ENCODE data around the gene OLIG3.

GRCh38 chr6:136264480-136265833 lies 14.8 kb upstream of the MTFR2 start:
- PRO-cap, 2 experiments, result no peak in any of the 2 experiments

DNA sequence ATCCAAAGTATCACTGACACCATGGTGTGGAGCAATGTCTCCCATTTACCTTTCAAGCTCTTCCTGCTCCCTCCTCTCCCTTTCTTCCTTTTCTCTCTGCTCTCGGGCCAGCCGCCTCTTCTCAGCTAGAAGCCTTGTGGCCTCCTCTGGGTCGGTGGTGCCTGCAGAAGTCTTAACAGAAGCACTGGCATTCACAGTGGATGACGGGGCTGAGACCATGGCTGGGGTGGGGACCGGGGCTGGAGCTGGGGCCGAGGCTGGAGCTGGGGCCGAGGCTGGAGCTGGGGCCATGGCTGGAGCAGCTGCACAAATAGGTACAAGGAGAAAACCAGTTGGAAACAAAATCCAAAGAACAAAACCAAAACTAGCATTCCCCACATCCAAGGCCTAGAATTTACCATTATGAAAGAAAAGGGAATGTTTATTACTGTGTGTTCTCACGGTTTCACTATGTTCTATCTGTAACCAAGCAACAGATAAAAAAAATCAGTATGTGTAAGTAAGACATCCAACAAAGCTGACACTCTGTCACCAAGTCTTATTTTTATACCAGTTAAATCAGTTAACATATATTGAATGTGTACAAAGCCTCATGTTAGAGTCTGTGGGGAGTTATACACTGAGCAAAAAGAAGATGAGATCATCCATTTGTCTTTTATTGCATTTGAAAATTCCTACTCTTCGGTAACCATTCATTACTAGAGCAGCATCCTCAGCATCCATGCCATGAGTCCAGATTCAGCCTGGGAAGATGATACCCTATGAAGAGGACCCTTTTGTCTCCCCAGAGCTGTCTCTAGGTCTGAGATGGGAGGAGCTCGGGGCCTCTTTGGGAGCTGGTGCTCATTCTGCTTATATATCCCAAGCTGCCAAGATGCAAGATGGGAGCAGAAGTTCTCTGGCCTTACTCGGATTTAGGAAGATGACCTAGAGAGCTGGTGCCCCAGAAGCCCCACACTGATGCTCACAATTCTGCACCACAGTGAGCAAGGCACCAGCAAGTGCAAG lies 73.1 kb upstream of the BCLAF1 start:
- PRO-cap, 2 experiments, result no peak in any of the 2 experiments

DNA sequence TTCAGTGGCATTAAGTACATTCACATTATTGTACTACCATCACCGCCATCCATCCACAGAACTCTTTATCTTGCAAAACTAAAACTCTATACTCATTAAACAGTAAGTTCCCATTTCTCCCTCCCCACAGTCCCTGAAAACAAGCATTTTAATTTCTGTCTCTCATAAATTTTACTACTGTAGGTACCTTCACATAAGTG lies 30.7 kb upstream of the MAP7 start:
- PRO-cap, 2 experiments, result no peak in any of the 2 experiments

DNA sequence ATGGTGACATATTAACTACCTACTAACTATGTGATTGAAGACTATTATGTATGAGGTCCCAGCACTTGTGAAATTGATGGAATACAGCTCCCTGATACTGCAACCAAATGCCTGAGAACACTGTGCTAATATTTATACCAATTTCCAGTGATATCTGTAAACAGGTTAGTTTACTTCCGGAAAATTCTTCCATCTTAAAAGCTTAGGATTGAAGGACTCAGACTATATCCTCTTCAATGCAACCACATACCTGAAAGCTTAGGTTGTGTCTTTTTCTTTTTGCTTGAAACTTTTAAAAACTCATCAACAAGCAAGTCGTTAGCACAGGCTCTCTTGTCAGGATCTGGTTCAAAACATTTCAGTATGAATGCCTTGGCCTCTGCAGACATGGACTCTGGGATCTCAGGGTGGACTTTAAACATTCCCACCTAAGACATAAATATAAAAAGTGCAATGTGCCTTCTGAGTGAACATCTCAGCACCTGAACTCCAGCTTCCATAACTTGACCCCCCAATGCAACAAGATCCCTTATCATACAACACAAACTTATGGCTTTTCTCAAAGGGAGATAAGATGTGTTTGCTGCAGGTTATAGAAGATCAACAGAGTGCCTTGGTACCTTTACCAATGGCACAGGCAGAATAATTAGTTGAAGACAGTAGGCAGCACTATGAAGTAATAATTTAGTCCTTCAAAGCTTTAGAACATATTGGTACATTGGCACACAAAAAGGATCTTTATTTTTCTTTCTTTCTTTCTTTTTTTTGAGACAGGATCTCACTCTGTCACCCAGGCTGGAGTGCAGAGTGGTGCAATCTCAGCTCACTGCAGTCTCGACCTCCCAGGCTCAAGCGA lies 51.6 kb upstream of the MAP7 start:
- PRO-cap, 2 experiments, result no peak in any of the 2 experiments

DNA sequence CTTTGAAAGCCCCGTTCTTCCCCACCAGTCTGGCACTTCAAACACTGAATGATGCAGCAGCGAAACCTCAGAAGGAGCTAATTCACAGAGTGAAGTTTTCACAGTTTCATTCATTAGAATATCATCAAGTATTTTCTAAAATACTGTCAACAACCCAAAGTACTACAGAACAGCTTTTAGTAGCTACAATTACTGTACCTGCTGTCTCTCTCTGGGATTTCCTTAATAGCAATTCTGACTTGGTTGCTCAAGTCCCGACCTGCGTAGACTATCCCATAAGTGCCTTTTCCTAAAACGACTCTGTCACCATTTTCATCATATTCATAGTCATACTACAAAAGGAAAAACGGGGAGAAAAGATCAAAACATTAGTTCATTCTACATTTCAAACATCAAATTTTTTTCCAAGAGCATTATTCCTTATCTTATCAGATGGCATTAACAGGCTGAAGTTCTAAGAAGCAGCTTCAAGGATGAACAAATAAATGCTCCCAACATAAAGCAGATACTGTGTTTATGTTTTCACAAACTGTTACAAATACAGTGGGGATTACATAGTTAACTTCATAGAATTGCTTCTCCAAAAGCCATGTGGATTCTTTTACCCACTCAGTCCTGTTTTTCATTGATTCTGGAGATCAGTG lies 72.5 kb upstream of the MAP7 start:
- PRO-cap, 2 experiments, result no peak in any of the 2 experiments

DNA sequence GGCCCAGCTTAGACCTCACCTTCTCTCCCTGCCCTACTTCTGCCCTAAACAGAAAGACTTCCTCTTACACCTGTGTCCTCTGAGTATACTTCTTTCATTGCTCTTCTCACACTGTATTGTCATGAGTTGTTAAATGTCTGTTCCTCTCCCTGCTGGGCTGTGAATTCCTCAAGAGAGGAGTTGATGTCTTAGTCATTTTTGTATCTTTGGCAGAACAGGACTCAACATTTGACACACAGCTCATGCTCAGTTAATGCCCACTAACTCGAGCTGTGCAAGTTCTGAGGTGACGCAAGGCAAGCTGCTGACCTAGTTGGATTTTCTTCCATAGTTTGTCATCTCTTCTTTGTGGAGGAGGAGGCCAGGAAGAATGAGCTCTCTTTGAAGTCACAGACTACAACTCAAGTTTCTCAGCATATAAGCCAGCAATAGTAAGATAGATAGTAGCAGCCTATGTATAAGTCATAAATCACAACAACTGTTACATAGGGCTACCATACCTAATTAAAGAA lies 90.3 kb upstream of the MAP7 start:
- PRO-cap, 2 experiments, result no peak in any of the 2 experiments

DNA sequence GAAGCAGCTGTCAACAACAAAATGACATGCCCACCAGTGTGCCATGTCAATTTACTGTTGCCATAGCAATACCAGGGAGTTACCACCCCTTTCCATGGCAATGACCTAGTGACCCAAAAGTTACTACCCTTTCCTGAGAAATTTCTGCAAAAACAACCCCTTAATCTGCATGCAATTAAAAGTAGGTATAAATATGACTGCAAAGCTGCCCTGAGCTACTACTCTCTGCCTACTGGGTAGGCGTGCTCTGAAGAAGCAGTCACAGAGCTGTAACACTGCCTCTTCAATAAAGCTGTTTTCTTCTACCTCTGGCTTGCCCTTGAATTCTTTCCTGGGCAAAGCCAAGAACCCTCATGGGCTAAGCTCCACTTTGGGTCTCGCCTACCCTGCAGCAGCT lies 20.9 kb downstream of the MAP3K5 start:
- PRO-cap, 2 experiments, result no peak in any of the 2 experiments

DNA sequence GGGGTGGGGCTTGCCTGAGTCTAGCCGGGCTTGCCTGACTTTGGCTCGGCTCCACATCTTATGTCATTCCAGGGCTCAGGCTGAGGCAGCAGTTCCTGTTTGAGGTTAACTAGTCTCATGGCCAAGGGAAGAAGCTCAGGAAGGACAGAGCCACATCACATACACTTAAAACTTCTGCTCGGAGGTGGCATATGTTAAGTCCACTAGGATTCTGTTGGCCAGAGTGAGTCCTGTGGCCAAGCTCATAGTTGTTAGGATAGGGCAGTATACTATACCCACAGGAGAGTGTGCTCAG lies 90.1 kb upstream of the IFNGR1 start:
- PRO-cap, 2 experiments, result no peak in any of the 2 experiments

- PRO-cap, 2 experiments, result no peak in any of the 2 experiments
Measured at GRCh38 chr6:137370651-137371212, 123.5 kb downstream of the OLIG3 start.

DNA sequence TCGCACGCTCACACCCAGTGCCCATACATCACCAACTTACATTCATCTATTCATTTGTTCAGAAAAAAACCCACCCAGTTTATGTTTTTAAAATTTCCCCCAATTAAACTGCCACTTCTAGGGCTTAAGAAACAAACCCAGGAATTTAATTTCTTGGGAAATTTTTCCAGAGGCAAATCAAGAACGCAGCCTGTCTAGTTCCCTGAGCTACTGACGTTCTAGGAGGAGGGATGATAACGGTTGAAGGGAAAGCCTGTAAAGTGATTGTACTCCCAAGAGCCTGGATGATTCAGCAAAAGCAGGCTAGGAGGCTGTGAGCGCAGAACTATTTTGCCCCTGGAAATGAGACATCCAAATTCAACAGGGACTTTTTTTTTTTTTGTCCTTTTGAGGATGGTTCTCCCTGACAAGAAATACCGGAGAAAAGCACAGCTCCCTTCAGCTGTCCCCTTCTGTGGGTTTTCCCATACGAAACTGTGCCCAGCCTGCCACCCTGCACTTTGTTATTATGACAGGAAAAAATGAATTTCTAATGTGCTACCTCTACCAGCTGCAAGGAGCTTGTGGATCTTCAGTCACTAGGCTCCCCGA lies 77.4 kb downstream of the OLIG3 start:
- PRO-cap, 2 experiments, result no peak in any of the 2 experiments

DNA sequence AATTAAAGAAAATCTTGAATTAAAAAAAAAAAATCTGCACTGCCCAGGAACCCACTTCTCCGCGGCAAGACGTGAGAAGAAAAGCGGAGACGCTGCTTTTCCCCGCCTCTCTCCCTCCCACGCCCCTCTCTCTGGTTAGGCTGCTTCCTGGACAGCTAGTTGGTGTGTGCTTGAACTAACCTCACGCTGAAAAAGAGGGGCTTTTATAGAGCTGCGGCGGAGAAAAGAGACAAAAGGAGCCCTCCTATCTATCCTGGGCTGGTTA lies at the start of gene OLIG3:
Gene OLIG3, minus strand, starts transcription at position 177 of the 265 bp plus-strand sequence.
- PRO-cap, 2 experiments, result no peak in any of the 2 experiments

- PRO-cap, 2 experiments, result no peak in any of the 2 experiments
Measured at GRCh38 chr6:137692809-137693239, 174.2 kb upstream of the TNFAIP3 start.

GRCh38 chr6:137722680-137723018 lies 144.4 kb upstream of the TNFAIP3 start:
- PRO-cap, 2 experiments, result no peak in any of the 2 experiments

- PRO-cap, 2 experiments, result no peak in any of the 2 experiments
Measured at GRCh38 chr6:137723800-137724381, 143.2 kb upstream of the TNFAIP3 start.

DNA sequence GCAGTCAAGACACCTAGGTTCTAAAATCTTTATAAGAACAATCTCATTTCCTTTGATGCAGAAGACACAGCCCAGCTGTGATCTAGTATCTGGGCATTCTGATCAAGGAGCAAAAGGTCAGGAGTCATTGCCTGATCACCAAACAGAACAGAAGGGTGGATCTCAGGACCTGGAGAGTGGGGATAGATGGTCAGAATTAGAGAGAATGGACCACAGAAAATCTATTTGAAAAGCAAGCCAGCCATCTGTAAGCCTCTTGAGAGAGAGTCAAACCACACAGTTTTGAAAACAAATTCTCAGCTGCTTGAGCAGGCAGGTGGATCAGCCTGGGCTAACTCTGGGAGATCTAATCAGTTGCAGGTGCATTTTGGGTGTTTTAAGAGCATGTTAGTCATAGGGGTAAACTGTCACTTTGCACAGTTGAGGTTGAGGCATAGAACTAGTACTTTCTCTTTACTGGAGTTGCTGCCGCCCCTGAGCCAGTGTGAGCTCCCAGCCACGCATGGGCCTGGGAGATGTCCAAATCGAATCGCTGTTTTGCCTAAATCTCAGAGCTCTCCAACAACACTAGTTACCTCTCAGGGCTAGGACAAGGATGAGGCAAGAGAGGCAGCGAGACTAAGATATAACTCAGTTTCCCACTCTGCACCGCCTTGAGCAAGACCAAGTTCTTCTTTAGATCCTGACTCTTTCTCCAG lies 130.7 kb upstream of the TNFAIP3 start:
- PRO-cap, 2 experiments, result no peak in any of the 2 experiments

DNA sequence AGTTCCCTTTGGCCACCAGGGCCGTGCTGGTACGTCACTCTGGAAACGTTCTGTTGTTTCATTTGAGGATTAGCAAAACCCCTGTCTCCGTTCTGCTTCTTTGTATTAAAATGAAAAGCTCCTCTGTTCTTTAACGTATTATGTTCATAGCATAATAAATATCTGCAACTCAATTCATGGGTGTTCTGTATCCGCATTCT lies 90.2 kb upstream of the TNFAIP3 start:
- PRO-cap, 2 experiments, result no peak in any of the 2 experiments

DNA sequence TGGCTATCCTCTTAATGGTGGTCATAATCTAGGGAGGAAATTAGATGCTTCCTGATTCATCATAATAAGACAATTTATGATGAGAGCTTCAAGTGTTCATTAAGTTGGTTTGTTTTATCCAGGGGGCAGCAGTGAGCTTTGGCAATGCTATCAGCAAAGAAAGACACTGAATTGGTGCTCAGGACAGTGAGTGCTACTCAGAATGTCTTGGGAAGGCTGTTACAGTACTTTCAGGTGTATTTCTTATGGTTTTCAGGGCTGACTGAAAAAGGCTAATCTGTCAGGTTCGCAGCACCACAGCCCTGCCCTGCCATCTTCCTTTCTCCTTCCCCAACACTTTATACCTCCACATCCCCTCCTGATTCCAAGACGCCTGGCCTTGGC lies 67.1 kb upstream of the TNFAIP3 start:
- PRO-cap, 2 experiments, result no peak in any of the 2 experiments

DNA sequence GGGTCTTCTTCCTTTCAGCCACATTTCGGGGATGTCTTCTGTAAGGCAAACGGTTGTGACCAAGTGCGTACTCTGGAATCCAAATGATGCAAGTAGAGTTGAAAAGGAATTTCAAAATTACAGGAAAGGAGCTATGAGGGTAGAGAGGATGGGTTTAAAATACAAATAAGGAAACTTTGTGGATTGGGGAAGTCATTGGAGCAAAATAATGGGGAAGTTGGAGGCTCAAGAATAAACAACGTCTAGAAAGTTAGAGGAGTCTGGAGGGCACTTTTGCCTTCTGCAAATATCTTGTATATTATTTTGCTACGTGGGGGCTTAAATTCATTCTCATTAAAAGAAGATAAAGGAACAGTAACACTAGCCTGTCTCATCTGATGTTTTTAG lies 55.2 kb upstream of the TNFAIP3 start:
- PRO-cap, 2 experiments, result no peak in any of the 2 experiments

- PRO-cap, 2 experiments, result no peak in any of the 2 experiments
Measured at GRCh38 chr6:137829028-137830195, 37.6 kb upstream of the TNFAIP3 start.

DNA sequence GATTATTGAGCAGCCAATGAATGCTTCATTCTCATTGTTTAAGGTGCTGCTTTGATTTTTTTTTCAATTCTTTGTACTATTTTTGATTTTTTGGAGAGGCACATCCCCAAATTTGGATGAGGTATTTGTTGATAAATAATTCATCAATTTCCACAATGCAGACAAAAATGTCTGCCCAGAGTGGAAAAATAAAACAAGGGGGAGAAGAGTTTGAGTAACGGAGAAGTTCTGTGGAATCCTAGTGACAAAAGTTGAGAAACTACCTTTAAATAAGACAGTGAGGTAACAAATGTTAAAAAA lies 1.3 kb downstream of the TNFAIP3 start:
- PRO-cap, 2 experiments, result no peak in any of the 2 experiments

All from right ventricle myocardium (tissue), 1 donor.